Ovary (tissue), 7 donors: ENCODE results near the gene SOX4.

GRCh38 chr6:17837304-17837635 lies 130.5 kb upstream of the NUP153 start:
- PRO-cap, 7 experiments = no peak in any of the 7 experiments
- RAMPAGE, long total RNA, 2 experiments = no peak in any of the 2 experiments

- PRO-cap, 7 experiments = no peak in any of the 7 experiments
- RAMPAGE, long total RNA, 2 experiments = no peak in any of the 2 experiments
These were observed 35.6 kb upstream of the KIF13A start for GRCh38 chr6:18022893-18023480.

- PRO-cap, 7 experiments = no peak in any of the 7 experiments
- RAMPAGE, long total RNA, 2 experiments = no peak in any of the 2 experiments
These were observed 27.0 kb upstream of the RNF144B start for GRCh38 chr6:18360229-18360563.

GRCh38 chr6:19432960-19433628 lies 404.1 kb upstream of the ID4 start:
- PRO-cap, 7 experiments = no peak in any of the 7 experiments
- RAMPAGE, long total RNA, 2 experiments = no peak in any of the 2 experiments

DNA sequence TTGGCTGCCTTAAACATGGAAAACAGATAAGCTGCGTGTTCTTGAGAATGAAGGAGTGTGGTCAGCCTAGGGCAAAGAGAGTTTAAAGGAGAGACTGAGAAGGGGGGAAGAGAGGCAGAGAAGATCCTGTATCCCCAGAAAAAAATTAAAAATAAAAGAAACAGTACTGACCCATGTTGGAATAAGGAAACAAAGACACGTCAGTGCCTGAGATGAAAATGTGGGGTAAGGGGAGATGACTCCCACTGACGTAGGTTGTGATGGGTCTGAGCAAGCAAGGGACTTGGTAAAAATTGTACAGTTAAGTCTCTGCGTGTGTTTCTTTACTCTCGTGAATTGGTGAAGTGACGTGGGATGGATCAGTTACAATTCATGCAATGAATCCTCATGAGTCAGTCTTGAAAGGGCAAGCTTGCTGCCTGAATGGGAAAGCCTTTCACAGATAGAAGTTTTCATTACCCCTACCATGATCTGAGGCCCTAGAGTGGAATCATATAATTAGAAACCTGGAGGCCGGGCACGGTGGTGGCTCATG lies 8.4 kb downstream of the ID4 start:
- PRO-cap, 7 experiments = peak in 1 of 7 experiments; most common plus-strand start position 395 of the sequence (in 1); most common minus-strand start position 157 of the sequence (in 1)
- RAMPAGE, long total RNA, 2 experiments = no peak in any of the 2 experiments

- PRO-cap, 7 experiments = no peak in any of the 7 experiments
- RAMPAGE, long total RNA, 2 experiments = no peak in any of the 2 experiments
These were observed 14.3 kb downstream of the ID4 start for GRCh38 chr6:19851259-19852032.

- PRO-cap, 7 experiments = no peak in any of the 7 experiments
- RAMPAGE, long total RNA, 2 experiments = no peak in any of the 2 experiments
These were observed 67.7 kb downstream of the MBOAT1 start for GRCh38 chr6:20144444-20145091.

- PRO-cap, 7 experiments = no peak in any of the 7 experiments
- RAMPAGE, long total RNA, 2 experiments = no peak in any of the 2 experiments
These were observed 2.1 kb downstream of the MBOAT1 start for GRCh38 chr6:20209945-20210849.

DNA sequence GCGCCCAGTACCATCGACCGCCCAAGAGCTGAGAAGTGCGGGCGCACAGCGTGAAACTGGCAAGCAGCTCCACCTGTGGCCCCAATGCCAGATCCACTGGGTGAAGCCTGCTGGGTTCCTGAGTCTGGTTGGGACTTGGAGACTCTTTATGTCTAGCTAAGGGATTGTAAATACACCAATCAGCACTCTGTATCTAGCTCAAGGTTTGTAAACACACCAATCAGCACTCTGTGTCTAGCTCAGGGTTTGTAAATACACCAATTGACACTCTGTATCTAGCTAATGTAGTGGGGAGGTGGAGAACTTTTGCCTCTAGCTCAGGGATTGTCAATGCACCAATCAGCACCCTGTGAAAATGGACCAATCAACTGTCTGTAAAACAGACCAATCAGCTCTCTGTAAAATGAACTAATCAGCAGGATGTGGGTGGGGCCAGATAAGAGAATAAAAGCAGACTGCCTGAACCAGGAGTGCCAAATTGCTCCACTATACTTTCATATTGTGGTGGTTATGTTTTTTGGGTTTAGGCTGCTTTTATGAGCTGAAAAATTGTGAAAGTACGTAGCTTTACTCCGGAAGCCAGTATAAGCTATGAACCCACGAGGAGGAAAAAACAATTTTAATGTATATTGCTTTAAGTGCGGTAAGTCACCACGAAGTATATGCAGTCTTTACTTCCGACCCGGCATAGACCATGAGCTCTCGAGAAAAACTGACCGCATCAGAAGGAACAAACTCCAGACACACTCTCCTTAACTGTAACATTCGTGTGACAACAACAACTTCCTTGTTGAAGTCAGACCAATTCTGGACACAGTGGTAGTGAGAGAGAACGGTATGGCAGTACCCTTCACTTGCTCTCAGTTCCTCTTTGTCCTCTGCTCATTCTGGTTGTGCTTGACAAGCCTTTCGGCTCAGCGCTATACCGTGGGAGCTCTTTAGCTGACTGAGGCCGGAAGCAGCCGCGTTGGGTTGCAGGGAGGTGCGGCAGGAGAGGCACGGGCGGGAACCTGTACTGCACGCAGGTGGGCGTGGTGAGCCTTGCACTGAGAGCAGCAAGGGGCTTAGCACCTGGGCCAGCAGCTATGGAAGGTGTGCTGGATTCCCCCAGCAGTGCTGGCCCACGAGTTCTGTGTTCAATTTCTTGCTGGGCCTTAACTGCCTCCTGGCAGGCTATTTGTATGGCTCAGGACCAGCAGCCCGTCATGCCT lies 82.0 kb upstream of the E2F3 start:
- PRO-cap, 7 experiments = no peak in any of the 7 experiments
- RAMPAGE, long total RNA, 2 experiments = no peak in any of the 2 experiments

DNA sequence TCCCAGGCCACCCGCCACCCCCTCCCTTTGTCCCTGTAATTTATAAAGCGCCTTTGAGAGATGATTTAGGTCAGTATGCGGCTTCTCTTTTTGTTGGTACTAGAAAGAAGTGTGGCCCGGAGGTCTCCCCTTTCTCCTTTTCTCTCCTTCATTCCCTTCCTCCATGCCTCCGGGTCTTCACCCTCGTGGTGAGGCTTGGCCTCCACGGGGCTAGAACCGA lies 2.4 kb downstream of the E2F3 start:
- PRO-cap, 7 experiments = no peak in any of the 7 experiments
- RAMPAGE, long total RNA, 2 experiments = no peak in any of the 2 experiments

DNA sequence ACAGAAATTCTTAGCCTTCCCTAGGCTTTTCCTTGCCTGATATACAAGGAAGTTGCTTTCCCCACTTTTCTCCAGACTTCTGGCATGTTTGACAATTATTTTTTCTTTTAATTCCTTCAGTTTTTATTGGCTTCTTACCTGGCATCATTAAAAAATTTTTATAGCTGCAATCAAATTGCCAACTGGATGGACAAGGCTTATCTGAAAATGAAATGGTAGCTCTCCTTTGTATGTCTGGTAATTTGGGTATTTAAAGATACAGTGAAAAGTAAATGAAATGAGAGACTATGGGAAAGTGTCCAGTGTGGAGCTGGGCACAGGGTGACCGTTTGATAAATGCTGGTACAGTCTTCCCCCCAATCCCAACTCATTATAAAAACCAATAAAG lies 15.3 kb downstream of the E2F3 start:
- PRO-cap, 7 experiments = no peak in any of the 7 experiments
- RAMPAGE, long total RNA, 2 experiments = no peak in any of the 2 experiments

- PRO-cap, 7 experiments = no peak in any of the 7 experiments
- RAMPAGE, long total RNA, 2 experiments = no peak in any of the 2 experiments
These were observed 16.0 kb downstream of the E2F3 start for GRCh38 chr6:20417598-20418250.

DNA sequence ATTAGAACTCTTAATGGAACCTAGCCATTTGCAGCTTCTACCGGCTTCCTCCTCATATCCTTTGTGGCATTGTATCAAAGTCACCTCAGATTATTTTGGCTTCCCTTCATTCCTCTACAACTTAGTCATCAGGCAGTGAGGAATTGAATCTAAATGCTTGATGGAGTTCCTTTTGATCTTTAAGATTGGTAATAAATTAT lies 483.7 kb upstream of the SOX4 start:
- PRO-cap, 7 experiments = no peak in any of the 7 experiments
- RAMPAGE, long total RNA, 2 experiments = no peak in any of the 2 experiments

- PRO-cap, 7 experiments = peak in 1 of 7 experiments; most common plus-strand start chr6:21348637 (in 1)
- RAMPAGE, long total RNA, 2 experiments = no peak in any of the 2 experiments
These were observed 245.2 kb upstream of the SOX4 start for GRCh38 chr6:21348395-21348804.

DNA sequence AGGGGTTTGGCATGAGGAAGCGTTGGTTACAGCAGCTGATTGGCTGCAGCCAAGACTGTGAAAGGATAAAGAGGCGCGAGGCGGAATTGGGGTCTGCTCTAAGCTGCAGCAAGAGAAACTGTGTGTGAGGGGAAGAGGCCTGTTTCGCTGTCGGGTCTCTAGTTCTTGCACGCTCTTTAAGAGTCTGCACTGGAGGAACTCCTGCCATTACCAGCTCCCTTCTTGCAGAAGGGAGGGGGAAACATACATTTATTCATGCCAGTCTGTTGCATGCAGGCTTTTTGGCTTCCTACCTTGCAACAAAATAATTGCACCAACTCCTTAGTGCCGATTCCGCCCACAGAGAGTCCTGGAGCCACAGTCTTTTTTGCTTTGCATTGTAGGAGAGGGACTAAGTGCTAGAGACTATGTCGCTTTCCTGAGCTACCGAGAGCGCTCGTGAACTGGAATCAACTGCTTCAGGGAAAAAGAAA lies at the start of gene SOX4:
TSS of gene SOX4 (plus strand) at position 96 of the 473 bp plus-strand sequence.
- PRO-cap, 7 experiments = peak in 7 of 7 experiments; most common plus-strand start position 96 of the sequence (in 7)
- RAMPAGE, long total RNA, 2 experiments = start-site peak on the plus strand in 2 of 2 experiments, centred at position 98 of the sequence, 818 to 1,114 reads per replicate

DNA sequence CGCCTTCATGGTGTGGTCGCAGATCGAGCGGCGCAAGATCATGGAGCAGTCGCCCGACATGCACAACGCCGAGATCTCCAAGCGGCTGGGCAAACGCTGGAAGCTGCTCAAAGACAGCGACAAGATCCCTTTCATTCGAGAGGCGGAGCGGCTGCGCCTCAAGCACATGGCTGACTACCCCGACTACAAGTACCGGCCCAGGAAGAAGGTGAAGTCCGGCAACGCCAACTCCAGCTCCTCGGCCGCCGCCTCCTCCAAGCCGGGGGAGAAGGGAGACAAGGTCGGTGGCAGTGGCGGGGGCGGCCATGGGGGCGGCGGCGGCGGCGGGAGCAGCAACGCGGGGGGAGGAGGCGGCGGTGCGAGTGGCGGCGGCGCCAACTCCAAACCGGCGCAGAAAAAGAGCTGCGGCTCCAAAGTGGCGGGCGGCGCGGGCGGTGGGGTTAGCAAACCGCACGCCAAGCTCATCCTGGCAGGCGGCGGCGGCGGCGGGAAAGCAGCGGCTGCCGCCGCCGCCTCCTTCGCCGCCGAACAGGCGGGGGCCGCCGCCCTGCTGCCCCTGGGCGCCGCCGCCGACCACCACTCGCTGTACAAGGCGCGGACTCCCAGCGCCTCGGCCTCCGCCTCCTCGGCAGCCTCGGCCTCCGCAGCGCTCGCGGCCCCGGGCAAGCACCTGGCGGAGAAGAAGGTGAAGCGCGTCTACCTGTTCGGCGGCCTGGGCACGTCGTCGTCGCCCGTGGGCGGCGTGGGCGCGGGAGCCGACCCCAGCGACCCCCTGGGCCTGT lies 1.4 kb downstream of the SOX4 start:
- PRO-cap, 7 experiments = peak in 7 of 7 experiments; most common plus-strand start position 138 of the sequence (in 4); most common minus-strand start position 78 of the sequence (in 2)
- RAMPAGE, long total RNA, 2 experiments = no peak in any of the 2 experiments

DNA sequence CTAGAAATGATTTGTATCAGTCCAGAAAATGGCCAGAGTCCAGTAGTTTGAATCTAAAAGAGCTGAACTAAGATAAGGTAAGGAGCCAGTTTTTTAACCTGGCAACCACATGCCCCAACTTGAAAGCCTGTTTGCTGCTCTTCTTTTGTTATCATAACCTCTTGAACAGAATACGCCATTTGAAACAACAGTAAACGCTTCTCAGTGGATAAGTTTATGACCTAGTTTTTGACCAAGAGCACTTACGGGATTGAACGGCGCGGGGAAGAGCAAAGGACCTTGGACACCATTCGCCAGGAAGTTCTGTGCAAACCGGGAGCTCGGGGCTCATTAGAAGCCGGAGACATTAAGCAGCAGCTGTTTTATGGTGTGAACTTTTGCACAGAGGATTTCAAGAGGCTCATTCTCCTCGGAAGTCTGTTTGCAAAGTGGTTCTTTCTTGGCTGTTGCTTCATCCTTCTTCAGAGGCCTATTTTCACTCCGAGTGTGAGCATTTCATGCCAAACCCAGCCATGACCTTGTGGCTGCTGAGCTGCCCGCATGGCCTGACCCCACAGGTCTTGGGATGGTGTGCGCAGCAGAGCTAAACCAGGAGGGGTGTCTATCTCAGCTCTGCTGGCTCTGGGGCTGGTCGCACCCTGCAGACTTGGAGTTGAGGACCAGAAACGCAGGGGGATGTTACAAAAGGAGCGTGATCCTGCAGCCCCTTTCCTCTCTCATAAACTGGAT lies 215.2 kb downstream of the SOX4 start:
- PRO-cap, 7 experiments = peak in 7 of 7 experiments; most common plus-strand start position 238 of the sequence (in 3); most common minus-strand start position 305 of the sequence (in 7)
- RAMPAGE, long total RNA, 2 experiments = no peak in any of the 2 experiments

- PRO-cap, 7 experiments = no peak in any of the 7 experiments
- RAMPAGE, long total RNA, 2 experiments = no peak in any of the 2 experiments
These were observed 251.5 kb downstream of the SOX4 start for GRCh38 chr6:21844907-21845527.

GRCh38 chr6:21873740-21874104 lies 280.2 kb downstream of the SOX4 start:
- PRO-cap, 7 experiments = no peak in any of the 7 experiments
- RAMPAGE, long total RNA, 2 experiments = no peak in any of the 2 experiments

DNA sequence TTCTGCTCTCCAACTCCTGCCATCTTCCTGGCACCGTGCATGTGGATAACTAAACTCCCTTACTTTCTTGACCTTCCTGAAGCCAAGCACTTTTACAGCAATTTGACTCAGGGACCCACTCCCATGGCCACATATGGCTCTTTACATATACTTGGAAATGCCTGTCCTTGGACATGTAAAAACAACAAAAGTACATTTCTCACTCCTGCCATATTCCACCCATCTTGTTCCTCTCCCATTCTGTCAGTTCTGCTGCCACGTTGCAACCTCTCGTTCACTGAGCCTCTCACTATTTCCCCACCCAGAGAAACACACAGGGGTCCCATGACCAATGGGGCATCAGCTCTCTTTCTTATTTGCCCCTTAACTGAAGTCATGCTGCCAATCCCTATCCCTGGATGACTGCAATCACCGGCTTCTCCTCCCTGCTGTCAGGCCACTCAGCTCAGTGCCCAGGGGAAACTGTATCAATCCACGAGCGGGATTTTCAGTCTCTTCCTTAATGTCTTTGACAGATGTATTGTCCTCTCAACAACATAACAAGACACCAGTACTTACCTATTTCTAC lies 437 bp downstream of the GPLD1 start:
- PRO-cap, 7 experiments = no peak in any of the 7 experiments
- RAMPAGE, long total RNA, 2 experiments = no peak in any of the 2 experiments